Caco-2 (cell line): Measurements from ENCODE around the genes PLEKHG7, SOCS2 and CRADD.

GRCh38 chr12:92702535-92703475 is at the start of gene PLEKHG7:
Gene PLEKHG7, plus strand, starts transcription at chr12:92702989.
- PRO-cap, result no peak
- RRBS, result no CpG with 5 or more reads among the region's 7 CpGs

- PRO-cap, result no peak
- RRBS, result no CpG with 5 or more reads among the region's 2 CpGs
These were observed 86.8 kb downstream of the EEA1 start for GRCh38 chr12:92842207-92842848.

DNA sequence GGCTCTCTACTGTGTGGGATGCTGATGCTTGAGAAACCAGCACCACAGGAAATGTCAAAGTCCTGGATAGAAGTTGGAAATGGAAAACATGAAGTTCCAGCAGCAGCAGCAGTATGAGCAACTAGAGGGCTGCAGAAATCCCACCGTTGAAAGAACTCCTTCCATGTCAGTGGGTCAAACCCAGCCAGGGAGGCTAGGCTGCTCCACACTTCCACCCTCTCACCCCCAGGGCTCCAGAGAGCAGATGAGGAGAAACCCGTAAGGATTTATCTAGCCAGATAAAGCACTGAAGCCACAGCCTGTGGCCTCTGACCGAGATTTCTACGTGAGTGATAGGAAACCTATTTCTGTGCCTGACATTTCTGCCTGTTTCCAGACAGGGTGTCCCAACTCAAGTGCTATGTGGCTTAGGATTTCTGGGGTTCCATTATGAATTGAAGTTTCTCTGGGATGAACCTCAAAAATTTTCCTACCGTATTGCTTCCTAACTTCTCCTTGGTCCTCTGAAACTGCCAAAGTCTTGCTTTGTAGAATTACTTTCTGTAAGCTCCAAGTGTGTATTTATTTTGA is 100.0 kb upstream of the EEA1 start:
- PRO-cap, result no peak
- RRBS, result no CpG with 5 or more reads among the region's 5 CpGs

- PRO-cap, result no peak
- RRBS, result no CpG with 5 or more reads among the region's 8 CpGs
These were observed 131.8 kb upstream of the EEA1 start for GRCh38 chr12:93060630-93061575.

- PRO-cap, result no peak
- RRBS, result no CpG with 5 or more reads among the region's 6 CpGs
These were observed 166.3 kb upstream of the EEA1 start for GRCh38 chr12:93095365-93095872.

GRCh38 chr12:93315121-93315816 is 62.5 kb upstream of the NUDT4 start:
- PRO-cap, result bidirectional peak, plus-strand start at chr12:93315380, minus-strand start at chr12:93315329
- RRBS, result 5% methylated on average over 5 of the region's 19 CpGs

DNA sequence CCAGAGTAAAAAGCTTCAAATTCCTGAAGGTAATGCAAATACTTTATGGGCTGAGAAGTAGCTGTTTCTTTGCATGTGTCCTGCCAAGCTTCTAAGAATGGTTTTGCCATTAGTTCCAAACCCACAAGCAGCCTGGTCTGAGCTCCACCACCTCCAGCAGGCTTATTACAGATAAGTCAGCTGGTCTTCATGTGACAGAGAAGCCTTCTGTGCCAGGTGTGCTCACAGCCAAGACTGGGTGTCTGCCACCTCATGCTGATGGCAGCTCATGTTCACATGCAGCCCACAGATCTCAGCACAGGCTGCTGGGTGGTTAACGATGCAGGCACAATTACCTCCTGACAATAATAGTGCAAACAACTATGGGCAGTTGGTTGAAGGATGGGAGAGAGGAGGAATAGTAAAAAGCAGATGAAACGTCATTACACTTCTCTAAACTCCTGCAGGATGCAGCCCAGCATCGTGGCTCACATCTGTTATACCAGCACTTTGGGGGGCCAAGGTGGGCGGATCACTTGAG is 16.1 kb upstream of the NUDT4 start:
- PRO-cap, result no peak
- RRBS, result no CpG with 5 or more reads among the region's 4 CpGs

DNA sequence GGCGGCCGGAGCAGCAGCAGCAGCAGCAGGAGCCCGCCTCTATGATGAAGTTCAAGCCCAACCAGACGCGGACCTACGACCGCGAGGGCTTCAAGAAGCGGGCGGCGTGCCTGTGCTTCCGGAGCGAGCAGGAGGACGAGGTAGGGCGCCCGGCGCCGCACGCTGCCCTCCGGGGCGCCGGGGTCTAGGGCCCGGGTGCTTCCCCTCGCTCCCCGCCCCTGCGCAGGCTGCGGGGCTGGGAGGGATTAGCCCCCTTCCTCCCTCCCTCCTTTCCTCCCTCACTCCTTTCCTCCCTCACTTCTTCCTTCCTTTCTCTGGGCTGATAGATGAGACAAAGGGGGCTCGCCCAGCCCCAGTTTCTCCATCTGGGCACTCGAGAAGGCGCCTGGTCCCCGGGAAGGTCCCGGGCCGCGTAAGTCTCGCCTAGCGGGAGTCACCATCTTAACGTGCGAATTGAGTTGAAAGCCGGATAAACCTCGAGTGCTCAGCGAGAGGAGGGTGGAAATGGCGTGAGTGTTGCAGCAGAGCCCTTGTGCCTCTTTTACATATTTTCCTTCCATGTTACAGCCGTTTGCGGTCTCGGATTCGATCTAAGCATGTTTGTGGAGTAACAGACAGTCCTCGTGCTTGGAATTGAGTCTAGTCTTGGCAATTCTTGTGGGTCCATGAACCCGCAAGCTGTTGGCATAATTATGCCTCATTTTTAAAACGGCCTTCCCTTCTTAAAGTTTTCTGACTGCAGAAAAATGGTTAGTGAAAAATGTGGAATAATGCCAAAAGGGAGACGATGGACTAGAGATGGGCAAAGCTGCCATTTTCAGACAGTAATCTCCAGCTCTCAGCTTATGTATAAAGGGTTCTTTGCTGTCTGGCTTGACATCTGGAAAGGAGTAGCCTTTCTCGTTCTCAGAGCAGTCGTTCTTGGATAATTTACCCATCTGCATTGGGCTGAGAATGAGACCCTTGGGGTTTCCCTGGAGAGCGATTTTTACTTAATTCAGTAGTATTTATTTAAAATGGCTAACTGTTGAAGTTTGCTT is 877 bp downstream of the NUDT4 start:
- PRO-cap, result no peak
- RRBS, result 5% methylated on average over 8 of the region's 53 CpGs

GRCh38 chr12:93403898-93404686 is 26.4 kb downstream of the NUDT4 start:
- PRO-cap, result no peak
- RRBS, result no CpG with 5 or more reads among the region's 7 CpGs

DNA sequence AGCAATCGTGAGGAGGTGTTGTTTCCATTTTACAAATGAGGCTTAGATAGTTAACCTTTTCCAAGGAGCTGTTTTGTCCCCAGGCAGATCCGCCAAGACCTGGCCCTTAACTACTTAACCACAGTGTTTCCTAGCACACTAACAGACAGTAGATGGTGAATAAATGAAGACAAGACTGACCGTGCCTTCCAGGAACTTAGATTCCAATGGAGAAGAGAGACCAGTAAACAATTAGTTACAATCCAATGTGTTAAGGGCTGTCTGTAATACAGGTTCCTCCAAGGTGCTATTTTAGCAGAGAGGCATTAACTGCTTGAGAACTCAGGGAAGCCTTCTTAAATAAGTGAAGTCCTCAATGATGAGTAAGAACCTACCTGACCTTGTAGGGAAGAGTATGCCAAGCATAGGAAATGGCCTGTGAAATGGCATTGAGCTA is 1.1 kb upstream of the UBE2N start:
- PRO-cap, result no peak
- RRBS, result no CpG with 5 or more reads among the region's 3 CpGs

DNA sequence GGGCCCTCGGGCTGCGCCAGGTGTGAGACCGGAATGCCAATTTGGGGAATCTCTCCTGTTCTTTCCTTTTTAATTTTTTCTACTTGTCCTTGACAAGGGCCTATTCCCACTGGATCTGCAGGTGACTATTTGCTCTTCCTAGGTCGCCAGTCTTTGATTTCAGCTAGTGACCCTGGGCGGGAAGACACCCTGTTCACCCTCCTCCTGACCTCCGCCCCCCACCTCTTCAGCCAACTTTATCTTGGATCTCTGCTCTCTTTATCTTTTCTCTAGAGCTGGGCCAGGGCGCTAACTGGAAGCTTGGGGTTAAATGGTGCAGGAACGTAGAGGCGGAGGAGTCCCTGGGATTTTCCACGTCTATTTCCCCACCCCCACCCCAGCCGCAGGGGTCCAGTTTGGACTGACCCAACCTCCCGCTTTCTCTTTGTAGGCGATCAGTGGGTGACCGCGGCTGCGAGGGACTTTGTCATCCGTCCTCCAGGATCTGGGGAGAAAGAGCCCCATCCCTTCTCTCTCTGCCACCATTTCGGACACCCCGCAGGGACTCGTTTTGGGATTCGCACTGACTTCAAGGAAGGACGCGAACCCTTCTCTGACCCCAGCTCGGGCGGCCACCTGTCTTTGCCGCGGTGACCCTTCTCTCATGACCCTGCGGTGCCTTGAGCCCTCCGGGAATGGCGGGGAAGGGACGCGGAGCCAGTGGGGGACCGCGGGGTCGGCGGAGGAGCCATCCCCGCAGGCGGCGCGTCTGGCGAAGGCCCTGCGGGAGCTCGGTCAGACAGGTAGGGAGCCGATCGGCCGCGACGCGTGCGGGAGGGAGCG is at the start of gene SOCS2:
TSS of gene SOCS2 (plus strand) at position 421 of the 822 bp plus-strand sequence.
- PRO-cap, result bidirectional peak, plus-strand start at position 421 of the sequence, minus-strand start at position 155 of the sequence
- RRBS, result 5% methylated on average over 3 of the region's 51 CpGs

DNA sequence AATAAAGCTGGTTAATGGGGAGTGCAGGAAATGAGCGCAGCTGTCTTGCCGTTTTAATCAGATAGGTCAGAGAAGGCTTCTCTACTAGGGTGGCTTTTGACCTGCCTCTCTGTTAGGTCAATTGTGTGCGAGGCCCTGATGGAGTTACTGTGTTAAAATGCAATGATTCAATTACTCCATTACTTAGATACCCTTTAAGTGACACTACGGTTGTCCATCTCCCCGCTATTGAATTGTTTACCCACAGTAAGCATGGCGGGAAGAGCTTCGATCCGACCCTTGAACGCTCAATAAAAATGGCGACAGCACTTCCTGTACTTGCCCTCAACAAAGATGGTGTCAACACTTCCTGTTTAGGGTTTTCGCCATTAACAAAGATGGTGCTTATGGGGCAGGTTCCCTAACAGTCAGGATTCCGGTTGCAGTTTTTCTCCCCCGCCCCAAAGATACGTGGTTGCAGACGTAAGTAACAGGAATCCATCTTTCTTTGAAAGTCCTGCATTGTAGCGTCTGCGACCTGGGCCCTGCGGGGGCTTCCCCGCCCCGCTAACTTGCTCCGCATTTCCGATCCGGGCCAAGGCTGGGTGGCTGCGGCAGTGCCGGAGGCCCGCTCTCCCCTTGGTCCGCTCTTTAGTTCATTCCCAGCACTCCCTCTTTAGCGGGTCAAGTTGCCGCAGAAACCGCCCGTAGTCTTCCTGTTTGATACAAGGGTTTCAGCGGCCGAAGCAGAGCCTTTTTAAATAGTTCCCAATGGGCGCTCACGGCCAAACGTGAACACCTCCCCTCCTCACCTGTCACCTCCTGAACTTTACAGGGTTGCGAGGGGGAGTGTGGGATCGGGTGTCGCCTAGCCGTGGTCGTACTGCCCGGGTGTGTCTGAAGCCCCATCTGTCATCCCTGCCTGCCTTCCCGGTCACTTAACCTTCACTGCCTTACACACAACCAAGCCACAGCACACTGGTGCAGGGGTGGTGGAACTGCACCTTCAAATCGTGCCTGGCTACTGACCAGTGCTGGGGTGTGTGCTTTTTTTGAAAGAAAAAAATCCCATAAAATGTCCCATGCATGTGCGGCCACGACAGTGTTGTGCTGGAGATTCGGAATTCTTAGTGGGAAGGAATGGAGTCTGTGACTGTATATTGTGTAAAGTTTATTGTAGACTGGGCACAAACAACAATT is at the start of gene CRADD:
TSS of gene CRADD (plus strand) at position 365 of the 1,179 bp plus-strand sequence.
- PRO-cap, result bidirectional peak, plus-strand start at position 561 of the sequence, minus-strand start at position 292 of the sequence; bidirectional peak, plus-strand start at position 647 of the sequence, minus-strand start at position 605 of the sequence; bidirectional peak, plus-strand start at position 950 of the sequence, minus-strand start at position 929 of the sequence; bidirectional peak, plus-strand start outside the sequence, minus-strand start at position 1,108 of the sequence
- RRBS, result 7% methylated on average over 1 of the region's 47 CpGs

DNA sequence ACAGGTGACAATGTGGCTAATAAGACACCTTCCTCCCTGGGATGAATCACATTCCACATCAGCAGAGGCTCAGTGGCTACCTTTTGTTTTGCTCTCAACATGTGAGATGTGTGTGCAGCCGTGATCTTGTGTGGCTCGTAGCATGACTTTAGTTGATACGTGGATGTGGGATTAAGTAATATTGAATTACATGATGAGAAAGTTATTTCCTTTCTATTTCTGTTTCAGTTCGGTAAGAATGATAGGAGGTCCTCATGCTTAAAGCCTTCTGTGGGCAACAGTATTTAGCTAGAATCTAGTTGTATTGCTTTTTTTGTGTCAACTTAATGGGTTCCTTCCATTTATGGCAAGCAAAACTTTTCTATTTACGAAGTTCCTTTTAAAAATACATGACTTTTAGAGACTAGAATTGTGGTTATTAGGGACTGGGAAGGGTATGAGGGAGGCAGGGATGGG is 7.7 kb downstream of the CRADD start:
- PRO-cap, result no peak
- RRBS, result no CpG with 5 or more reads among the region's 5 CpGs

DNA sequence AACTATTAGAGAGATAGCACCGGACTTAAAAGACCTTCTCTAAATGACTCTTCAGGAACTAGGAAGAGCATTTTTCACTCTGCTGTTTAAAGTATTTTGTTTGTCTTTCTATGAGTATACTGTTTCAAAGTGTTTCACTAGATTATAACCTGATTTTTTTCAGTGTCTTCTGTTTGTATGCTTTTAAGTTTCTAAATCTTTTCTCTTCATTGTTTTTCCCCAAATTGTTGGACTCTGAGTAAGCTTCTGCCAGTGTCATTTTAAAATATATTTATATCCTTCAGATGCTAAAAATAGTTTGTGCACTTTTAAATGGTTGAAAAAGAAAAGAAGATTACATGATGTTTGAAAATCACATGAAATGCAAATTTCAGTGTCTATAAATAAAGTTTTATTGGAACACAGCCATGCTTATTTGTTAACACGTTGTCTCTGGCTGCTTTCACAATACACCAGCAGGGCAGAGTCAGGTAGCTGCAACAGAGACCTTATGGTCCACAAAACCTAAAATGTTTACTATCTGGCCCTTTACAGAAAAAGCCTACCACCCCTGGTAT is 21.4 kb downstream of the CRADD start:
- PRO-cap, result bidirectional peak, plus-strand start at position 5 of the sequence, minus-strand start outside the sequence; bidirectional peak, plus-strand start at position 445 of the sequence, minus-strand start at position 449 of the sequence
- RRBS, result no CpG with 5 or more reads among the region's 2 CpGs

DNA sequence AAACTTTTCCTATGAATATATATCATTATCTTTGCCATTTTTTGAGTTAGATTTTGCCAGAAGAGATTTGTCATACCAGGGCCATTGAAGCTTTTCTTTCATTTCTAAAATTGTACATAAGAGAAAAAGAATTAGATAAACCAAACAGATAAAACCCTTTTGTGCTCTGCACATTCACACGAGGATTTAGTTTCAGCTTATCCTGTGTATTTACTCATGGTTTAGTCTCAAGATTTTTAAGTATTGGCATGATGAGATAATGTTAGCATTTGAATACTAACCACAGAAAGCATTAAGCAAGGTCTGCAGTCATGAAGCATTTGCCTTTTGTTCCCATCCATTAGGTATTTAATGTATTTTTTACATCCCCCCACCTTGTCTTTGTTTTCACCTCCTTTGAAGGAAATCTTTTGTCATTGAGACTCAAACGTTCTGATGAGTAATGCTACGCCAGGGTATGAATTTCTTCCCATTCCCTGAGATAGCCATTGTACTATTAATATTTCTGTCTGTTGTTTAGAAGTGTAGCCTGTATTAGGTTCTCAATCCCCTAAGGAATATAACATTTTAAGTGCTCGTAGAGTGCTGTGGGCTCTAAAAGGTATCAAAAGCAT is 22.1 kb downstream of the CRADD start:
- PRO-cap, result bidirectional peak, plus-strand start at position 285 of the sequence, minus-strand start at position 194 of the sequence
- RRBS, result no CpG with 5 or more reads among the region's 4 CpGs

GRCh38 chr12:93727815-93728261 is 50.7 kb downstream of the CRADD start:
- PRO-cap, result no peak
- RRBS, result no CpG with 5 or more reads among the region's 5 CpGs

DNA sequence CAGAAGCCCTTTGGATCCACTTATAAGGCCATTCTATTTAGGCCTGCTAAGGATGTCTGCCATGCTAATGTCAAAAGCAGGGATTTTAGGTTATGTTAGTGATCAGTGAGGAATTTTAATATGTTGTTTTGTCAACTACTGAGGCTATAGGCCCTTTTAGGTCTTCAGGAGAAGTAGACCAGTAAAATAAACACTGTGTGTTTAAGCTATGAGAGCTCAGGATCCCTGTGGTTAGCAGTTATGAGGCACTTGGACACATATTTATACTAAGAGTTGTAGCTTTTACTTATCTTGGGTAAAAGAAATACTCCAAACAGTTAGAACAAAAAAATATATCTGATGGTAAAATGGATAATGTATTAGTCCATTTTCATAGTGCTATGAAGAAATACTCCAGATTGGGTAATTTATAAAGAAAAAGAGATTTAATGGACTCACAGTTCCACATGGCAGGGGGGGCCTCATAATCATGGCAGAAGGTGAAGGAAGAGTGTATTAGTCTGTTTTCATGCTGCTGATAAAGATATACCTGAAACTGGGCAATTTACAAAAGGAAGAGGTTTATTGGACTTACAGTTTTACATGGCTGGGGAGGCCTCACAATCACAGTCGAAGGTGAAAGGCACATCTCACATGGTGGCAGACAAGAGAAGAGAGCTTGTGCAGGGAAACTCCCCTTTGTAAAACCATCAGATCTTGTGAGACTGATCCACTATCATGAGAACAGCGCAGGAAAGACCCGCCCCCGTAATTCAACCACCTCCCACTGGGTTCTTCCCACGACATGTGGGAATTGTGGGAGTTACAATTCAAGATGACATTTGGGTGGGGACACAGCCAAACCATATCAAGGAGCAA is 75.3 kb downstream of the CRADD start:
- PRO-cap, result no peak
- RRBS, result no CpG with 5 or more reads among the region's 5 CpGs

DNA sequence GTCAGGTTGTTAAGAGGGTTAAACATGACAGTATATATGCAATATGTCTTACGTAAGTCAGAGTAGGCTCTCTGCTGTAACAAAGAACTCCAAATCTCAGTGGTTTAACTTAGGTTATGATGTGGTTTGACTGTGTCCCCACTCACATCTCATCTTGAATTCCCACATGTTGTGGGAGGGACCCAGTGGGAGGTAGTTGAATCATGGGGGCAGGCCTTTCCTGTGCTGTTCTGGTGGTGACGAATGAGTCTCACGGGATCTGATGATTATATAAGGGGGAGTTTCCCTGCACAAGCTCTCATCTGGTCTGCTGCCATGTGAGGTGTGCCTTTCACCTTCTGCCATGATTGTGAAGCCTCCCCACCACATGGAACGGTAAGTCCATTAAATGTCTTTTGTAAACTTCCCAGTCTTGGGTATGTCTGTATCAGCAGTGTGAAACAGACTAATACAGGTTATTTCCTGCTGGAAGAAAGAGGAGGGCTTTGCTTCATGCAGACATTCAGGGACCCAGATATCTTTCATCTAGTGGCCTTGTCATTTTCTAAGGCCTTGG is 96.0 kb downstream of the CRADD start:
- PRO-cap, result no peak
- RRBS, result no CpG with 5 or more reads among the region's 4 CpGs

- PRO-cap, result no peak
- RRBS, result no CpG with 5 or more reads among the region's 2 CpGs
These were observed 204.6 kb upstream of the PLXNC1 start for GRCh38 chr12:93943719-93944181.

GRCh38 chr12:94145698-94146184 is 2.6 kb upstream of the PLXNC1 start:
- PRO-cap, result no peak
- RRBS, result no CpG with 5 or more reads among the region's 8 CpGs